ENCODE results near the genes JAK3, MPV17L2 and SSBP4.

GRCh38 chr19:17555040-17555571 is 343 bp upstream of the COLGALT1 start:
- PRO-cap, result bidirectional peak, plus-strand start at chr19:17555684, minus-strand start at chr19:17555489

GRCh38 chr19:17779334-17780203 is 15.4 kb upstream of the B3GNT3 start:
- PRO-cap, result no peak

GRCh38 chr19:17795244-17795494 is 231 bp downstream of the B3GNT3 start:
- PRO-cap, result no peak

- PRO-cap, result bidirectional peak, plus-strand start at chr19:17842321, minus-strand start at chr19:17842031
Measured at GRCh38 chr19:17842270-17842626, 5.5 kb downstream of the JAK3 start.

- PRO-cap, result bidirectional peak, plus-strand start at chr19:17847764, minus-strand start at chr19:17847591; bidirectional peak, plus-strand start at chr19:17848119, minus-strand start at chr19:17847971
Measured at GRCh38 chr19:17847246-17848358, at the start of gene JAK3. TSS of gene JAK3 (minus strand) at chr19:17847982.

DNA sequence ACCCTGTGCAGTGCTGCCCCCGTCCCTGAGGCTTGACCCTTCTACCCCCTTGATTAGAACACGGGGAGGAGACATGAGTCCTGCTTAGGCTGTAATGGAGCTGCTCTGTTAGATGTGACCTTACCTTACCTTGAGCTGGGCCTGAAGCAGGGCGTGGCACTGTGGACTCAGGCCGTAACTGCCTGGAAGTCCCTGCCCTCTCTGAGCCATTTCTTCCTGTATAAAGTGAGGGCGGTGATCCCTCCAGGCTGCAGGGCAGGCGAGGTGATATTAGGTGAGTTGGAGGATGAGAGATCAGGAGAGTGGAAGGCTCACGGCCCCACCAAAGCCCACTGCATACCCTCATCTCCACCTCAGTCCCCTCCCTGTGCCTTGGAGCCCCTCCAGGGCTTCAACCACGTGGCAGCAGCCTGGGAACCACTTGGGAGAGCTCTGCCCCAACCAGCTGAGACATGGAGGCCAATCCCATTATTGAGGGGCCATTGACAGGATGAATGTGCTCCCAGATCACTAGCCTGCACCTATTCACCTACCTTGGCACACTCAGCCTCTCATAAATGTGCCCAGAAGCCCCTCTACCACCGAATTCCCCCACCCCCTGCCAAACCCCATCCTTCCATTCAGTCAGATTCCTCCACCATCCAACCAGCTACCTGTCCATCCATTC is 5.9 kb upstream of the SLC5A5 start:
- PRO-cap, result no peak

GRCh38 chr19:18191706-18192594 is 1.1 kb upstream of the MPV17L2 start:
- PRO-cap, result unidirectional peak, plus-strand start at chr19:18192128

DNA sequence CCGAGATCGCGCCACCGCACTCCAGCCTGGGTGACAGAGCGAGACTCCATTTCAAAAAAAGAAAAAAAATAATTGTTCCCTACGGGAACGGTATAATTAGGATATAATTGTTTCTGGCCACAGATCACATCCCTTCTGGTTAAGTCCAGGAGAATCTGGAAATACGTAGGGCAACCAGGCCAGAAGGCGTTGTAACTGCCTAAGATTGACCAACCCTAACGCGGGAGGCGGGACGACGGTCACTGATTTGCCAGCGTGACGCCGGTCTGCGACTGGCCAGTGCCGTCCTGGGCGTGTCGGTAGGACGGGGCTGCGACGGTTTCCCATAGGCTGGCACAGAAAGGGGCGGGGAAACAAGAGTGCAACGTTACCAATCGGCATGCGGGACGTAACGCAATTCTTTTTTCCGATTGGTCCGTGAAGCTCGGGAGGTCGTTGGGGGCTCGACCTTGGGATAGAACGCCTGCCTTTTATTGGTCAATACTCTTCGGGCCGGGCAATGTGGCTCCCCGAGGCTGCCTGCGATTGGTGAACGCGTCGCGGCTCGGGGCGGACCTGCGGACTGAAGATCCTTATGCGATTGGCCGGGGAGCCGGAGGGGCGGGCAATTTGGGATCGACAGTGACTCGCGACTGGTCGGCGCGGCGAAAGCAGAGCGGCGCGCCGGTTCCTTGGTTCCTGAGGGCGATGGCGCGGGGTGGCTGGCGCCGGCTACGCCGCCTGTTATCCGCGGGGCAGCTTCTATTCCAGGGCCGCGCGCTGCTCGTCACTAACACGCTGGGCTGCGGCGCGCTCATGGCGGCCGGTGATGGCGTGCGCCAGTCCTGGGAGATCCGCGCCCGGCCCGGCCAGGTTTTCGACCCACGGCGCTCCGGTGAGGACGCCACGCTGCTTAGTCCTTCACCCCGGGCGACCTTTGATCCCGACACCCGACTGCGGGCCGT is at the start of gene MPV17L2:
Gene MPV17L2, plus strand, starts transcription at position 624 of the 944 bp plus-strand sequence.
- PRO-cap, result bidirectional peak, plus-strand start at position 500 of the sequence, minus-strand start at position 137 of the sequence; unidirectional peak, plus-strand start at position 674 of the sequence

DNA sequence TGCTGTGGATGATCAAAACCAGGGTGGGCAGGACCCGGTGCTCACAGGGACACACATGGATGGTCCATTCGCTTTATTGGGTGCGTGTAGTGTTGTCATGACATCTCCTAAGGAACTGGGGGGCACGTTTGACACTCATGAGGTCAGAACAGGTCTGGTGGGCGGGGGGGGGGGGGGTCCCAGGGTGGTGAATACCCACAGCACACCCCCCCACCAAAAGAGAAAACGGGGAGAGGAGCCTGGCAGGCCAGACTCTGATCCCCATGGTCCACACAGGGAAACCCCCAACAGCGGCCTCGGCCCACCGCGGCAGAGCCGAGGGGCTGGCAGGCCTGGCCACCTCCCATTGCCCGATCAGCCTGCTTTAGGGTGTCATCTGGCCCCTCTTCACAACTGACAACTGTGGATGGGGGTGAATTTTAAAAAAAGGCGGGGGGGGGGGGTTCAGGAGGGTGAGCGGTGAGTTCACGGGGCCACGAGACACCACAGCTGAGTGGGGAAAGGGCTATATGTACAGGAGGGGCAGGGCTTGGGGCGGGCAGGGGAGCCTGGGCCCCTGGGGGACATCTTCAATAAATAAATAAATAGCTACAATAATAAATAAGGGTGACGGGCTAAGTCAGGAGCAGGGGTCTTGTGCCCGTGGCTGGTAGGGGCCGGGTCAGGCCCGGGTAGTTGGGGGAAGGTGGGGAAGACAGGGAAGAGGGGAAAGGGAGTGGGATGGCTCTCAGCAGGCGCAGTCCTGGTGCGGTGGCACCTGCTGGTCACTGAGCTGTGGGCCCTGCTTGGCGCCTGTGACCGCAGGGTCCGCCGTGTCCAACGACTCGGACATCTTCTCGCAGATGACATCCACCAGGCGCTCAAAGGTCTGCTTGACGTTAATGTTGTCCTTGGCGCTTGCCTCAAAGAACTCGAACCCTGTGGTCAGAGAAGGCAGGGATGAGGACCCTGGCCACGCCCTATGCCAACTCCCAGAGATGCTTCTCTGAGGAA is 4.0 kb downstream of the MPV17L2 start:
- PRO-cap, result no peak

- PRO-cap, result no peak
Measured at GRCh38 chr19:18203016-18203368, 850 bp downstream of the RAB3A start.

DNA sequence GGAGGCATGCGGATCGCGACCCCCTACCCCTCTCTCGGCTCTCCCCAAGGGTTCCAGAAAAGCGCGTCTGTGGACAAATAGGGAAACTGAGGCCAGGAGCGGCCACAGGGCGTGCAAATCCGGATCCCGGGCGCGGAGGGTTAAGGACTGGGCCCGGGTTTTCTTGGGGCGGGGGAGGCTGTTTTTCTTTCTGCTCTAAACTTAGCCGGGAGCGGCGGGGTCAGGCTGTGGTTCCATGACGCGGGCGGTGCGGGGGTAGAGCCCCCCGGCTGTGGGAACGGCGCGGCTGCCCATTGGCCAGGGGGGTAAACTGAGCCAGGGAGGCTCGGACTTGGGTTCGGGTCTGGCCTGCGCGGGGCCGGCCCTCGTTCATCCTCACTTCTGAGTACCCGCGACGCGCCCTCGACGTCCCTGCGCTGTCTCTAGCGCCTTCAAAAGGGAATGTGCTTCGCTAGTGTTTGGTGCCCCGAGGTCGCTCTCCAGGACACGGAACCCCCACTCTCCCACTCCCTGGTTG is 1.3 kb downstream of the PDE4C start:
- PRO-cap, result no peak

GRCh38 chr19:18271173-18271795 is 3.0 kb downstream of the IQCN start:
- PRO-cap, result no peak

DNA sequence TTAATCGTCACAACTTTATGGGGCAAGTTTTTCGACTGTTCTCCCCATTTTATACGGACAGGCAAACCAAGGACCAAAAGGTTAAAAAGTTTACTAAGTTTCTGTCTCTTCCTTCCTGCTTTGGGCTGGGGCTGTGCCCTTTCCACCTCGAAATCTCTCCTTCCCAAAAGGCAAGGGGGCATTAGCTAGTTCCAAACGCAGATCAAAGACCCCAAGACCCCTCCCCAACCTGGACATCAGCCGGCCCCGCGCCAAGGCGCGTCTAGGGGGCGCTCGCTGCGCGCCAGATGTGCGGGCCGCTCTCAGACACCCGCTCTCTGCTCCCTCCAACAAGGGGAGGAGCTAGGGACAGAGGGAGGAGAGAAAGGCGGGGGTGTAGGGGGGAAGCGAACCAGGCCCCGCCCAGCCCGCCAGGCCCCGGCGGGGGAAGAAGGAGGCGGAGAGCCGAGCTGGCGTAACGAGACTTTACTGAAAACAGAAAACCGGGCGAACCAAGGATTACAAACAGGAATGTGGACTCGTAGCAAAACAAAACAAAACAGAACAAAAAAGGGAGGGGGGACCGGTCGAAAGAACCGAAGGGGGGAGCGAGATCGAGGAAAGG is 2.0 kb downstream of the JUND start:
- PRO-cap, result bidirectional peak, plus-strand start at position 405 of the sequence, minus-strand start at position 319 of the sequence

- PRO-cap, result no peak
Measured at GRCh38 chr19:18306040-18306662, 16.7 kb downstream of the LSM4 start.

- PRO-cap, result no peak
Measured at GRCh38 chr19:18380013-18380778, 5.8 kb upstream of the GDF15 start.

- PRO-cap, result no peak
Measured at GRCh38 chr19:18388851-18389434, 3.0 kb downstream of the GDF15 start.

GRCh38 chr19:18419102-18420115 is at the start of gene SSBP4:
TSS of gene SSBP4 (plus strand) at chr19:18419398.
- PRO-cap, result bidirectional peak, plus-strand start at chr19:18419410, minus-strand start at chr19:18419227

DNA sequence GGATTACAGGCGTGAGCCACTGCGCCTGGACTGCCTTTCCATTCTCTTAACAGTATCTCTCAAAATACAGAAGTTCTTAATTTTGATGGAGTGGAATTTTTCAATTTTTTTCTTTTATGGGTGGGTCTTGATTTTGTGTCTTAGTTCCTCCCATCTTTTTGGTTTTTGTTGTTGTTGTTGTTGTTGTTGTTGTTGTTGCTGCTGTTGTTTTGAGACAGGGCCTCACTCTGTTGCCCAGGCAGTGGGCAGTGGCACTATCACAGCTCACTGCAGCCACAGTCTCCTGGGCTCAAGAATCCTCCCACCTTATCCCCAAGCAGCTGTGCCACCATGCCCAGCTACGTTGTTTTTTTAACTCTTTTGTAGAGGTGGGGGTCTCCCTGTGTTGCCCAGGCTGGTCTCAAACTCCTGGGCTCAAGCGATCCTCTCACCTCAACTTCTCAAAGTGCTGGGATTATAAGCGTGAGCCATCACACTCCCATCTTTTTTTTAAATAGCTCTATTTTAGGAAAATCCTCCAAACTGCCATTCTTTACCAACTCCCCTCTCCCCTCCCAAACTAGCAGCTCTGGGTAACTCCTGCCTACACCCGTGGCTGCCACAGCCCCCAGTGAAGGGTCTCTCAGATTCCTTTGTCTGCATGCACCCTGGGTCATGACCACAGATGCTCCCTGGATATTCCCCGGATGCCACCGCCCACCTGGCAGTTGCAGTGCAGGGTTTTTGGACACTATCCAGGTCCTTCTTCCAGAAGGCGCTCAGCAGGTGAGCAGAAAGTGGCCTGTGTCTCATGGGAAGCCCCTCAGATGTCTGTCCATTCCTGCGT is 39.1 kb downstream of the ELL start:
- PRO-cap, result no peak

DNA sequence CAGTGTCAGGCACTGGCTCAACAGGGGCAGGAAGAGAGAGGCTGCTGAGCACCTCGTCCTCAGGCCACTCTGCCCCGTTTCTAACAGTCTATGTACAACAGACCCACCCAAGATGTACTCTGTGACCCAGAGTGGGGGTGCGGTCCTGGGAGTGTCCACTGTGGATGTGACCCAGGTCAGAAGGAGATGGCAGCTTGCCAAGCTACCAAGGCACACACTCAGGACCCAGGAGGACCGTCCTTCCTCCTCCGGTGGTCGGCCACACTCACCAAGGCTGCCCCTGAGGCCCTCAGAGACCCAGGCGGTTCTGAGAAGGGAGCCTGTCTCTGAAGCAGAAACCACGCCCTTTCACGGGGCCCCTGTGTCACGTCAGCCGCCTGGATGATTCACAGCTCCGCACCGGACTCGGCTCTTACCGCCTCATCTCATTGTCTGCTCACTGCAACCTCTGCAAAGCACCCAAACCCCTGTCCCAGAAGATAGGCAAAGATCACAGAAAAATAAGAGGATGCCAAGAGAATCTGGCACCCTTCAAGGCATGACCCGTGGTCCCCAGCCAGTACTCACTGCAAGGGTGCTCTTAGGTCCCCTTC is 35.5 kb downstream of the ELL start:
- PRO-cap, result unidirectional peak, minus-strand start at position 82 of the sequence; bidirectional peak, plus-strand start at position 411 of the sequence, minus-strand start at position 291 of the sequence

DNA sequence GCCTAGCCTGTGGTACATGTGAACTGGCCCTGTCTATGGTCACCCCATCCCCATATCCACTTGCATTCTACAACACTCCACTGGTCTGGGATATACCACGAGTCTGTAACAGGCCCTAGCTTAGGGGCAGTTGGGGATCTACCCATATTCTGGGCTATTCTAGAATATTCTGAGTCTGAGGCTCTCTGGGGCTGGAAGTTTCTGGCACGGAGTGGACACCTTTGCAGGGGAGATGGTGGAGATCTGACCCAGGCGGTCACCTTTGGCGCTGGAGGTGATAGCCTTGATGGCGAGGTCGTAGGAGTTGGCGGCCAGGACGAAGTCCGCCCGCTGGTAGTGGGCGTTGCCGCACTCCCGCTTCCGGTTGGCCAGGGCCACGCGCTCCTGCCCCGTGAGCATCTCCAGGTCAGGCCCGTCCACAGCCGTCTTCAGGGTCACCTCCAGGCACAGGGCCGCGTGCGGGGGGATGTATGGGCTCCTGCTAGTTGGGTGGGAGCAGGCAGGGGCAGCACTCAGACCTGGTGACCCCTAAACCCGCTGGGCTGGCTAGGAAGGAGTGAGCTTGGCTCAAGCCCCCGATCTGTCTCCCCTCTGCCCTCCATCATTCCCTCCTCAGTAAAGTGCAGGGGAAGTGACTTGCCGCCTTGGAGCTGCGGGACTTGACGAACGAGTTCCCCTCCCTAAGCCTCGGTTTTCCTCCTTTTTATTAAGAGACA is 5.3 kb downstream of the FKBP8 start:
- PRO-cap, result no peak

Data from cardiac septum (tissue), 1 donor.